Measurements from ENCODE around the genes BCL7A, MLXIP and B3GNT4.

GRCh38 chr12:122021794-122022704 is at the start of gene BCL7A:
Gene BCL7A, plus strand, starts transcription at chr12:122021884.
- PRO-cap, result bidirectional peak, plus-strand start at chr12:122021998, minus-strand start at chr12:122021881; bidirectional peak, plus-strand start at chr12:122022579, minus-strand start at chr12:122022496

DNA sequence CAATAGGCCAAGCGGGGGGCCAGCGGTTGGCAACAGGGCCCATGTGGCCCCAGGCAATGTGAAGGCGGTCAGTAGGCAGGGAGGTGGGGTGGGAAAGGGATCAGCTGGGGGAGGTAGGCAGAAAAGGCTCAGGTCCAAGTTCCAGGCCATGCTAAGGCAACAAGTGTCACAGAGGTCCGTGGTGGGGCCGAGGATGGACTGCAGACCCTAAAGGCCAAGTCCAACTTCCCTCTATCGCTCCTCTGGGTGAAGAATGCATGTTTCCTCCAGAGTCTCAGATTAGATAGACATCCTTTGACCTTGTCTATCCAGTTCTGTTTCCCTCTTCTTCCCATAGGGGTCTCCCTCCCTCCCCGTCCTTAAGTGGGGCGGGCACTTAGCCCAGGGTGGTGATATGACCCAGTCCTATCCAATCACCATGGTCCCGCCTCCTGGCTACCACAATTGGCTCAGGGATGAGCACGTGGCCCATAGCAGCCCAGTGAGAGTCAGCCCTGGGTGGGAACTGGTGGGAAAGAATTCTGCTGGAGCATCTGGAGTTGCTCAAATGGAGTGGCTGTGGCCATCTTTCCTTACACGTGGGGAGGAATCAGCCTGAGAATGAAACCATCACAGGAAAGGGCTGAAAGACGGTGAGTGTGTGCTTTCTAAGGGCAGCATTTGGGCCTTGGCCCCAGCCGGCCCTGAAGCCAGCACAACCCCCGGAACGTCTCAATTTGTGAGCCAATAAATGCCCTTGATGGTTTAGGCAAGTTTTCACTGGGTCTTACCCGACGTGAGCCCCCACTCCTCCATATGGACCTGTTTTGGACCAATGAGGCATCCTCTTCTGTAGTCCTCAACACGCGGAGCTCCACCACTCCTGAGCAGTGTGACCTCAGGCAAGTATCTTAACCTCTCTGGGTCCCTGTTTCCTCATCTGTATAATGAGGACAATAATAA is 14.5 kb upstream of the MLXIP start:
- PRO-cap, result no peak

GRCh38 chr12:122073910-122074687 is 4.5 kb upstream of the MLXIP start:
- PRO-cap, result no peak

- PRO-cap, result bidirectional peak, plus-strand start at chr12:122078756, minus-strand start at chr12:122078543
Measured at GRCh38 chr12:122078649-122079528, at the start of gene MLXIP. Gene MLXIP, plus strand, starts transcription at chr12:122078756.

DNA sequence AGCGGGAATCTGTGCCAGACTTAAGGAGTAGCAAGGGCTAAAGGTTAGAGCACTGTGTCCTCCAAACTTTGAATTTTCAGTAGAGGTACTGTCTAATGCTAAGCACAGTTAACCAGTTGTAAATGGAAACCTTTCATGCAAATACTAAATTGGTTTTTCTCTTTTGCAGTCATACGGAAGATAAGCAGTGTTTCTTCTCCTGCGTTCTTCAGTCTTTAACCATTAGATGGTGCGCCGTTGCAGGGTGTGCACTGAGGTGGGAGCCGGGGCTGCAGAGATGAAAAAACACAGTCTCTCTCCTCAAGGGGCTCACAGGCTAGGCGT is 5.1 kb downstream of the MLXIP start:
- PRO-cap, result no peak

DNA sequence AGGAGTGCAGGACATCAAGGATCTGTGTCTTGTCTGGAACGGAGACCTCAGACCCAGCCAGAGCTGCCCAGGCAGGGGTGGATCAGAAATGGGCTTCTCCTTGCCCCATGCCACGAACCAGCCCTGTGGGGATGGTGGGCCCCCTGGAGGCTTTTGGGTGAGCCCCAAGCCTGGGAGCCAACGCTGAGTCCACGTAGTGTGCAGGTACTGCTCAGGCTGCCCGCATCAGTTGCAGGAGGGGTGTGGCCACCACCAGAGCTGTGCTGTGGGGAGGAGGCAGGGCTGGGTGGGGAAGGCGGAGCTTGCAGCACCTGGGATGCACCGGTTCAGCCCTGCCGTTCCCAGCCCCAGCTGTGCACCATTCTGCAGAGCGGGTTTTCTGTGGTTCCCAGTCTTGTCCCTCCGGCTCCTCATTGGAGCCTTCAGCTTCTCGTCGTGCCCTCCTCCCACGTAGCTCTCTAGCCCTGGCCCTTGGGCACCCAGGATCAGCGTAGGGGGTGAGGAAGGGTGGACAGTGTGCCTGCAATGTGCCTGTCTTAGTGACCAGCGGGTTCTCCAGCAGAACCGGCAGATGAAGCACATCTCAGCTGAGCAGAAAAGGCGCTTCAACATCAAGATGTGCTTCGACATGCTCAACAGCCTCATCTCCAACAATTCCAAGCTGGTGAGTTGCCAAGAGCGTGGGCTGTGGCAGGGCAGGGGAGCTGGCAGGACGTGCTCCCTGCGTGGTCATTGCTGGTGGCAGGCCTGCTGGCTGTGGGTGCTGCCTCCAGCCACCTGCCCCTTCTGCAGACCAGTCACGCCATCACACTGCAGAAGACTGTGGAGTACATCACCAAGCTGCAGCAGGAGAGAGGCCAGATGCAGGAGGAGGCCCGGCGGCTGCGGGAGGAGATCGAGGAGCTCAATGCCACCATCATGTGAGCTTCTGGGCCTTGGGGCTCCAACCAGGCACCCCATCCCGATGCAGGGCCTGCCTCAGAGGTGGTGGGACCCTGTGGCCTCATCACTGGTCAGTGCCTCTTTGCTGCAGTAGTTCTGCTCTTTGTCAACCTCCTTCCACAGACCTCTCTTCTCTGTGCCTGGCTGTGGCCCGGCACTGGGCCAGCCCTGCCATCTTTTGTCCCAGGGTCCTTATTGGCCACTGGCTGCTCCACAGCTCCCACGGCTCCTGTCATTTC is 36.0 kb downstream of the IL31 start:
- PRO-cap, result no peak

DNA sequence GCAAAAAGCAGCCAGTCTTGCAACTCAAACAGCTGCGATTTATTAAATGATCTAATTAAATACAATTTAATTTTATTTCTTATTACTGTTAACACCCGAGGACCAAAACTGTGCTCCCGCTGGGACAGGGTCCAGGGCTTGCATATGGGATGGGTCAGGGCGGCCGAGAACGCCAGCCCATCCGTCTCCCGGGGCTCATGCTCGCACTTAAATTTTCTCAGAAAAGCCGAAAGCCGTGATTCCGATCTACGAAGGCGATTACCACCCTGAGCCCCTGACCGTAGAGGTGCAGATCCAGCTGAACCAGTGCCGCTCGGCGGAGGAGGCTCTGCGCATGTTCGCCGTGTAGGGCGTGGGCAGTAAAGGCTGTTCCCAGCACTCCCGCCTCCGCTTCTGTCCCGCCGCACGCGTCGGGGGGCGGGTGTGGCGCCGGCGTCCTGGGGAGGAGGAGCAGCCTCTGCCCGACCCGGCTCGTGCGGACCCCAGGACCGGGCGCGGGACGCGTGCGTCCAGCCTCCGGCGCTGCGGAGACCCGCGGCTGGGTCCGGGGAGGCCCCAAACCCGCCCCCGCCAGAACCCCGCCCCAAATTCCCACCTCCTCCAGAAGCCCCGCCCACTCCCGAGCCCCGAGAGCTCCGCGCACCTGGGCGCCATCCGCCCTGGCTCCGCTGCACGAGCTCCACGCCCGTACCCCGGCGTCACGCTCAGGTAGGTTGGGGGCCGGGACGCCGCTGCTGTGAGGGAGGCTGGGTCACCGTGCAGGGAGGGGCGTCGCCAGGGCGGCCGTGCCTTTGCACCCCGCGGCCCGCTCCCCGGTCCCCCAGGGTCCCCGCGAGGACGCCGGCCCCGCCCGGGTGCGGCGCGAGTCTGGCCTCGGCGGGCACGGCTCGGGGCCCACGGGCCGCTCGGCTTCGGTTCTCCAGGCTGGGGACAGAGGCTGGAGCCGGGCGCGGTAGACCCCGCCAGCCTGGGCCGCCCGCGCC is at the start of gene B3GNT4:
Gene B3GNT4 (plus strand): TSS at position 616 of the 983 bp plus-strand sequence.
- PRO-cap, result no peak

DNA sequence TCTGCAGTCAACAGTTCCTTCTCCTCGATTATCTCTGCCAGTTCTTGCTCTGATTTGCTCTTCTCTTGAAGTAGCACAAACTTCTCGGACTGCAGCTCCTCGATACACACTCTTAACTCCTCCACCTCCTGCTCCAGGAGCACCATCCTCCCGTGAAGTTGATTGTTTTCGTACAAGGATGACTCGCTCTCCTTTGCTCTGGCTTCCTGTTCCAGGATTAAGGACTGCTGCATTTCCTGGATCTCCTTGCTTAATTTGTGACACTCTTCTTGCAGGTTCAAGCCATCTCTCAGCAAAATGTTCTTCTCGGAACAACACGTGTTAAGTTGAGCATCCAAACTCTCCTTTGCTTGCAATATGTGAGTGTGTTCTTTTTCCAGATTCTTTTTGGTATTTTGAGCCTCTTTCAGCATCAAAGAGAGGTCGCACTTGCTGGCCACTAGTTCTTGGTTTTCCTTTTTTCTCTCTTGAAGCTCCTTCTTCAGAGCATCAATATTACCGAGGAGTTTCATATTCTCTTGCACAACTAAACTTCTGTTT is 56.3 kb upstream of the VPS33A start:
- PRO-cap, result no peak

DNA sequence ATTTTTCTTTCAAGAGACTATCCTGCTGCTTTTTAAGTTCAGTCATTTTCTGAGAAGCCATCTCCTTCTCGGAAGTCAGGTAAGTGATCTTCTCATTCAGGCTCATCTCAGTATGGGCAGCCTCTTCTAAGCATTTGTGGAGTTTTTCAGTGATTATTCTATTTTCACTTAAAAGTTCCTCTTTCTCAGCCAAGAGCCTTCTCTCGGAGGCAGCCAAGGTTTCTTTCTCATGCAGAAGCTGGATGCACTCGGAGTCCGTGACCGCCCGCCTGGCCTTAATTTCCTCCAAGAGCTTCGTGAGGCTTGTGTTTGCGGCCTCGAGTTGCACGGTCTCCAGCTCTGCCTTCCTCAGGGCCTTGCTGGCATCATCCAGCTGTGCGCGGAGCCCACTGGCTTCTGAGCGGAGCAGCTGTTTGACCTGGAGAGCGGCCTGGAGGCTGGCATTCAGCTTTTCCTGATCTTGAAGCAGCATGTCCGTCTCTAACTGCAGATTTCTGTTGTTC is 56.9 kb upstream of the VPS33A start:
- PRO-cap, result no peak

GRCh38 chr12:122420942-122421234 is 1.6 kb downstream of the CLIP1 start:
- PRO-cap, result no peak

GRCh38 chr12:122464158-122465174 is 36.3 kb downstream of the ZCCHC8 start:
- PRO-cap, result no peak

DNA sequence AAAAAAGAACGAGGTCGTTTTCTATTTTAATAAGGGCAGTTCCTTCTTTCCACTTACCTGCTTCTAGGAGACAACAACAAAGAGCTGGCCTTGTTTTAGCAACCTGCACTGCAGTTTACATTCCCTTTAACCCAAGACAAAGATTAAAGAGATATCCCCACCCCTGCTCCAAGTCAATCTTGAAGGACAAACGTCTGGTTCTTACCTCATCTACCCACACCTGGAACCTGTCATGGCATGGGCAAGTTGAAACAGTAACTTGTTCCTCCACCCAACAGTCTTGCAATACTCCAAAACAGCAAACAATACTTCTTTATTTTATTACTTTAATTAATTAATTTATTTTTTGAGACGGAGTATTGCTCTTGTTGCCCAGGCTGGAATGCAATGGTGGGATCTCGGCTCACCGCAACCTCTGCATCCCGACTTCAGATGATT is 32.7 kb downstream of the ZCCHC8 start:
- PRO-cap, result no peak

DNA sequence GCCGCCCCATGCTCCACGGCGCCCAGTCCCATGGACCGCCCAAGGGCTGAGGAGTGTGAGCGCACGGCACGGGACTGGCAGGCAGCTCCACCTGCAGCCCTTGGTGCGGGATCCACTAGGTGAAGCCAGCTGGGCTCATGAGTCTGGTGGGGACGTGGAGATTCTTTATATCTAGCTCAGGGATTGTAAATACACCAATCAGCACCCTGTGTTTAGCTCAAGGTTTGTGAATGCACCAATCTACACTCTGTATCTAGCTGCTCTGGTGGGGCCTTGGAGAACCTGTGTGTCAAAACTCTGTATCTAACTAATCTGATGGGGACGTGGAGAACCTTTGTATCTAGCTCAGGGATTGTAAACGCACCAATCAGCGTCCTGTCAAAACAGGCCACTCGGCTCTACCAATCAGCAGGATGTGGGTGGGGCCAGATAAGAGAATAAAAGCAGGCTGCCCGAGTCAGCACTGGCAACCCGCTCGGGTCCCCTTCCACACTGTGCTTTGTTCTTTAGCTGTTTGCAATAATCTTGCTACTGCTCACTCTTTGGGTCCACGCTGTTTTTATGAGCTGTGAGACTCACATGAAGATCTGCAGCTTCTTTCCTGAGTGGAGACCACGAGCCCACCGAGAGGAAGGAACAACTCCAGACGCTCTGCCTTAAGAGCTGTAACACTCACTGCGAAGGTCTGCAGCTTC is 65.4 kb downstream of the KNTC1 start:
- PRO-cap, result no peak

- PRO-cap, result no peak
Measured at GRCh38 chr12:122773539-122773975, 815 bp upstream of the CCDC62 start.

- PRO-cap, result no peak
Measured at GRCh38 chr12:122867425-122868570, 28.1 kb downstream of the VPS37B start.

DNA sequence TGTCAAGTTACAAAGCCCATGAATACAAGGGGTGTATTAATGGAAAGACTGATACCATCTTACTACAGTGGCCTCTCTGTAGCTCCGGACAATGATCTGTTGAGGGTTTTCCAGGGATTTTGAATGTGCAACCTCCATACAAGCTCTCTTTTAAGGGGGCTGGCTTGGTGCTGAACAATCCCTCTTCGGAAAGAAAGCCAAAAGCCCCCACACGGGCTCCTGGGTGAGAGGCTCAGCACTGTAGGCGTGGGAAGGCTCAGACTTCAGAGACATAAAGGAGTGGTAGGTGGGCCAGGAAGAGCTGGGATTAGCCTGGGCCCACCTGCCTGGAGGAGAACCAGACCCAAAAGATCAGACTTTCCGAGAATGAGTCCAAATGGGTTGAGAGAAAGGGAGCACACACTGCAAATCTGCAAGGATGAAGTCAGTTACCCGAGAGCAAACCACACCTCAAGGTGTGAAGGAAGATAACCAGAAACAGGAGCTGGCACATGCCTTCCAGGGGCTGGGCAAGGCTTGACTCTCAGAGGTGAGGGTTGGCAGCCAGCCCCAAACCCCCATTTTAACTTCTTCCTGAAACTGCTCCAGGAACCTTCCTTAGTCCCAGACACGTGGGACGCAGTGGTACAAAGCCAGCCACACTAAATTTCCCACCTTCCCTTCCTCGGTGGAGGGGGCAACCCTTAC is 1.5 kb downstream of the VPS37B start:
- PRO-cap, result no peak

- PRO-cap, result no peak
Measured at GRCh38 chr12:122931997-122932707, 34.1 kb downstream of the ABCB9 start.

- PRO-cap, result no peak
Measured at GRCh38 chr12:122998256-122998515, 17.7 kb downstream of the ARL6IP4 start.

DNA sequence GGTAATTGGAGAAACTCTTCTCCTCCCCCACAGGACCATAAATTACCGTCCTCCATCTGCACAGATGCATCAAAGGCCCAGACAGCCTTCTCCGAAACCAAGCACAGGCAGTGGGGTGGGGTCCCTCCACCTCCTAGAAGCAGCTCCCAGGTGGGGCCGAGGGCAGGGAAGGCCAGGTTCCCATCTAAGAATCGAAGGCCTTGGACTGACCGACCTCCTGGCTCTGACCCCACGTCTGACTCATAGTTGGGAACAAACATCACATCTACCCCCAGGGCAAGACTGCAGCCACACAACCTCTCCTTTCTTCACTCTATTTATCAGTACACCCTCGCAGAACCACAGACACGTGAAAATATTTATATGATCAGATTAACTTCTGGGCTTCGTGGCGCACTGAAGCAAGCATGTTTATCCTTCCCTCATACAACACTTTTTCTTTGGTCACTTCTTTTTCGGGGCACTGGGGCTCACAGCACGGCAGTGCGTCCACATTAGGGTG is 56.2 kb downstream of the PITPNM2 start:
- PRO-cap, result no peak

DNA sequence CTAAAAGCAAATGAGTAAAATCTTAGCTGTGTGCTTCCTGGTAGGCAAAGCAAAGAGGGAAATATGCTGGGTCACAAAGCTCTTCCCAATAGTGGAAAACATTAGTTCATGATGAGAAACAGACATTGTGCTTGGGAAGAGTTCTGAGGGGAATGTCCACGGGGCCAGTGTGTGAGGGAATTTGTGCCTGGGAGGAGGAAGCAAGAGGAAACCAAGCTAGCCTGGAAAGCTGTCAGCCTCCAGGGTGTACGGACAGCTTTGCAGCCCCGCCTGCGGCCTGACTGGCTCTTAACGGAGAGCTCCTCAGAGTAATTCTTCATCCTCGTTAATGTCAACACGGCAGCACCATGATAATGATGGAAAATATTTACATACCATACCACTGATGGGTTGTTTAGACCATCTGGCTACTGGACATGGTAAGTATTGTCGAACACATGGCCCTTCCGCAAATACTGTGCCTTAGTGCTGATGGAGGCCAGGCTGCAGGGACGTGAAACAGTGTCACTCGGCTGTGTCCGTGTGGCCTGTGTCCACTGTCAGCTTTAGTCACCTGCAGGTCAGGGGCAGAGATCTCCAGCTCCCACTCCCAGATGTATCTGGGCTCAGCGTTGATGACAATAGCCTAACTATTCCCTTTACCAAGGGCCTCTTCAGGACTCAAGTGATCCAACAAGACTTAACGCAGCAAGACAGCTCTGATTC is 32.3 kb downstream of the PITPNM2 start:
- PRO-cap, result no peak

All from osteocyte (in vitro differentiated cells).